Mesangial cell (primary cell): ENCODE data around the genes OR4F17, PLPP2, PALM and MED16.

DNA sequence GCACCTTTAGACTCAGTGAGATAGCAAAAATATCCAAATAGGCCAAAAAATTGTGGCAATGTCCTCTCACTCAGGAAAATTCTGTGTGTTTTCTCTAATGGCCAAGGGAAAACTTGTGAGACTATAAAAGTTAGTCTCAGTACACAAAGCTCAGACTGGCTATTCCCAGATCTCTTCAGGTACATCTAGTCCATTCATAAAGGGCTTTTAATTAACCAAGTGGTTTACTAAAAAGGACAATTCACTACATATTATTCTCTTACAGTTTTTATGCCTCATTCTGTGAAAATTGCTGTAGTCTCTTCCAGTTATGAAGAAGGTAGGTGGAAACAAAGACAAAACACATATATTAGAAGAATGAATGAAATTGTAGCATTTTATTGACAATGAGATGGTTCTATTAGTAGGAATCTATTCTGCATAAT lies at the start of gene OR4F17:
Gene OR4F17, plus strand, starts transcription at position 266 of the 425 bp plus-strand sequence.
- RAMPAGE, long total RNA, result no peak

DNA sequence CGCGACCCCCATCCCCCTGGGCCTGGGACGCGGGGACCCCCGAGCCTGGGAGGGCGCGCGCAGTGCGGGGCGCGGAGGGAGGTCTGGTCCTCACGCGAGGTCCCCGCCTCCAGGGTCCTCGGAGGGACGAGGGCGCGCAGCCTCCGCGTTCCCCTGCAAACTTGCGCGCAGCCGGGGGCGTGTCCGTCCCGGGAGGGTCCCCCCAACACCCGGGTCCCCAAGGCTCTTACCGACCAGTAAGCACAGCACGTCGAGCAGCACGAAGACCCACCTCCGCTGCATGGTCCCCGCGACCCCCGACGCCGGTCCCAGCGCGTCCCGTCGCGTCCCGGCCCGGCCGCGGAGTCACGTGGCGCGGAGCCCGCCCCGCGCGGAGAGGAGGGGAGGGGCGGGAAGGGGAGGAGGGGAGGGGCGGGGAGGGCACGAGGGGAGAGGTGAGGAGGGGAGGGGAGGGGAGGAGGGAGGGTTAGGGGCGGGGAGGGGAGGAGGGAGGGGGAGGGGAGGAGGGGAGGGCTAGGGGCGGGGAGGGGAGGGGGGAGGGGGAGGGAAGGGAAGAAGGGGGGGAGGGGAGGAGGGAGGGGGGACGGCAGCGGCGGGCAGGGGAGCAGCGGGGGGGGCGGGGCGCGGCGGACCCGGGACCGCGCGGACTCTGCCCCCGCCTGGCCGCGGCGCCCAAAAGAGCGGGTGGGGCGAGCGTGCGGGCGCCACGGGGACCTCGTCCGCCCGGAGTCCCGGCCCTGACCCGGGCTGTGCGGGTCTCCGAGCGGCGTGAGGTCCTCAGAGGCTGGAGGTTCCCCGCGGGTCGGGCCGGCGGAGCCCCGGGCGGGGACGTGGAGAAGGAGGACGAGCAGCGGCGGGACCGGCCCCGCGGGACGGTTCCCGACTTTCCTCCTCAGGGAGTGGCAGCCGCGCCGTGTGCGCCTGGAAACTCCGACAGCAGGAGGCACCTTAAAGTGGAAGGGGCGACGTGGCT lies at the start of gene PLPP2:
Gene PLPP2, minus strand, starts transcription at position 349 of the 973 bp plus-strand sequence.
- RAMPAGE, long total RNA, result no peak

DNA sequence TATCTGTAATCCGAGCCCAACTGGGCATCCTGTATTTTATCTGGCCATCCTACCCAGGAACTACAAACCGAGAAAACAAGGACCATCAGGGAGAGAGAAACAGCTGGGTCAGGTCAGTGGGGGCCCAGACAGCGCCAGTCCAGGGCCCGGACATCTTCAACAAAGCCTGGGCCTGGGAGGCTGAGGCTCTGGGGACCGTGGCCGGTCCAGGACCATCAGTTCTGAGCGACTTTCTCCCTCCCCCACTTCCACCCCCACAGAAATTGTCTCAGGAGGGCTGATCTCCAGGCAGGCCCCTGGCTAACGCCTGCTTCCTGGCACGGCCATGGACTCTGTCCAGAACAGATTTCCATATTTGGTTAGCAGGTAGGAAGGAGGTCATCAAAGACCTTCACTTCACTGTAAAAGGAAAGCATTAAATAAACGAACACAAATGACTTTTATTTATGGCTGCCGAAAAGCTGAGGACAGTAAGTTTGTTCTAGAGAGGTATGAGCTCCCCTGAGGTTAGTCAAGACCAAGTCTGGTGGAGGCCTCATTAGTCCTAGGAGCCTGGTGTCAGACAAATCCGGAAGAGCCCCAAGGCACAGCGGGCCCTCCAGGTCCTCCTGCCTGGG lies 4.4 kb upstream of the PLPP2 start:
- RAMPAGE, long total RNA, result no peak

DNA sequence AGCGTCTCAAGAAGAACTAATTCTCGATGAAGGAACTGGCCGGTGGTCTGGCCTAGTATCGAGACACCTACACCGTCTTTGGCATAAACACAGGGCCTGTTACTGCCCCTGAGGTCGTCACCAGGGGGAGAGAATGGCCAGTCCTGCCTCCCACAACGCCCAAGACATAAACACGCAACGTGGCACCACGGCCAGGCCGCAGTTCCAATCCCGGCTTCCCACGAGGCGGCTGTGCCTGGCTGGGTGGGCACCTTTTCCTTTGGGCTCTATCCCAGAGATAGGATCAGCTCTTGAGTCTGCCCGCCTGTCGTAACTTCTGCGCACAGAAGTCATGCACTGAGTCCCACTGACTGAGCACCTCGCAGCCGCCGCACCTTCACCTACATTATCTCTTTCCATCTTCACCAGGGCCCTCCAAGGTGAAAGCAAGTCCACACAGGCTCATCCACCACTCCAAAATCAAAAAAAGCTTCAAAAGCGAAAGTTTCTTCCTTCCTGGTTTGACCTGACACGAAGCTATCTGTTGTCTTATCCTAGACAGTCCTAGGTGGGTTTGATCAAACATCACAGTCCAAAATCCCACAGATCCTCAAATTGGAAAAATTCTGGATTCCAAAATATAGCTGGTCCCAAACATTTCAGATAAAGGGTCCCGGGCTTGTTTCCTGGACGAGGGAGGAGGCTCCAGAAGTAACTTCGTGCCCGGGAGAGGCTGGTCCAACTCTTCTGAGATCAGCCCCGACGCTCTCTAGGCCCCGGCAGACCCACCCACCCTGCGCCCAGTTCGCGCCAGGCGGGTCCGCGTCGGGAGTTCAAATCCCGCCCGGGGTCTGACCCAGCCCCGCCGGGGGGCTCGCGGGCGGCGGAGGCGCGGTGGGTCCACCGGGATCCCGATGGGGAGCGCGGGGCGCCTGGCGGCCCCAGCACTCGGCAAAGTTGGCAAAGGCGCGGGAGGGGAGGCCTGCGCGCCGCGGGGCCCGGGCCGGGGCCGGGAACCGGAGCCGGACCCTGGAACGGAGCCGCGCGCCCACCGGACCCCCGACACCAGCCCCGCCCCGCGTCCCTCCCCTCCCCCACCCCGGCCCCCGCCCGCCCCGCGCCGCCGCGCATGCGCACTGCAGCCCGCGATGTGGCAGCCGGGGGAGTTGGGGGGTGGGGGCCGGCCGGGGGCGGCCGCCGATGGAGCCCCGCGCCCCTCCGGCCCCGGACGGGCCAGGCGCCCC lies 759 bp downstream of the MIER2 start:
- RAMPAGE, long total RNA, result no peak

- RAMPAGE, long total RNA, result no peak
Measured at GRCh38 chr19:427747-428133, 18.8 kb upstream of the C2CD4C start.

GRCh38 chr19:488922-490031 lies 7.0 kb upstream of the MADCAM1 start:
- RAMPAGE, long total RNA, result no peak

DNA sequence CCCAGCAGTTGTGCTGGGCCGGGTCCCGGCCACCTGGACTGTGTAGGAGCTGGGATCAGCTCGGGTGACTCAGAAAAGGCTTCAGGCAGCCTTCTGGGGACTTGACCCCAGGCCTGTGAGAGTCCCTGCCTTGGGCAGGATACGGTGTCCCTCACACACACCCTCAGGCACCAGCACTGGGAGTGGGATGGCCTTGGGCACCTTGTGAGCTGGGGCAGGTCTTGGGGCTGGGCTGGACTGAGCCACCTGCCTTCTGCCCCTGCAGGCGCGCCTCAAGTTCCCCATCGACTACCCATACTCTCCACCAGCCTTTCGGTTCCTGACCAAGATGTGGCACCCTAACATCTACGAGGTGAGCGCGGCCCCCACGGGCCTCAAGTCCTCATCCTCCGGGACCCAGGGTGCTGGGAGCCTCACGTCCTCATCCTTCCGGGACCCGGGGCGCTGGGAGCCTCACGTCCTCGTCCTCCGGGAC lies 4.0 kb downstream of the CDC34 start:
- RAMPAGE, long total RNA, result no peak

- RAMPAGE, long total RNA, result no peak
Measured at GRCh38 chr19:552475-552992, 8.7 kb downstream of the GZMM start.

- RAMPAGE, long total RNA, result no peak
Measured at GRCh38 chr19:558632-559259, 13.7 kb upstream of the BSG start.

- RAMPAGE, long total RNA, result no peak
Measured at GRCh38 chr19:586560-587081, 3.1 kb upstream of the HCN2 start.

DNA sequence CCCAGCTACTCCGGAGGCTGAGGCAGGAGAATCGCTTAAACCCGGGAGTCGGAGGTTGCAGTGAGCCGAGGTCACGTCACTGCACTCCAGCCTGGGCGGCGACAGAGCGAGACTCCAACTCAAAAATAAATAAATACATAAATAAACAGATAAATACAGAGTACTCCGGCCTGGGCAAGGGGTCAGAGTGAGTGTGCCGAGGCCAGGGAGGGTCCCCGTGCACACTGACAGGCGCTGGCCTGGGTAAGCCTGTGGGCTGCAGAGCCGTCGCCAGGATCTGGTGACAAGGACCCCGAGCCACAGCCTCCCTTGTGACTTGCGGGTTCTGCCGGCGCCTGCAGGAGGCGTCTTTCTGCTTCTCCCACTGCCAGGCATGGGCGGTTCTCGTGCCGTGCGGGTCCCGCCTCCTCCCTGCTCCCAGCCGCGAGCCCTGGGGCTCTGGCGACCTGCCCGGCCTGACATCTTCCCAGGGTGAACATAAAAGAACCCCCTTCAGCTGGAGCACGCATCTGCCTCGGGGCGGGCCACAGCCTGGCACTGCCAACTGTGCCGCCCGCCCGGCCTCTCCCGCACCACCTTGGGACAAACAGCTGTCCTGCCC lies 1.6 kb upstream of the HCN2 start:
- RAMPAGE, long total RNA, result no peak

DNA sequence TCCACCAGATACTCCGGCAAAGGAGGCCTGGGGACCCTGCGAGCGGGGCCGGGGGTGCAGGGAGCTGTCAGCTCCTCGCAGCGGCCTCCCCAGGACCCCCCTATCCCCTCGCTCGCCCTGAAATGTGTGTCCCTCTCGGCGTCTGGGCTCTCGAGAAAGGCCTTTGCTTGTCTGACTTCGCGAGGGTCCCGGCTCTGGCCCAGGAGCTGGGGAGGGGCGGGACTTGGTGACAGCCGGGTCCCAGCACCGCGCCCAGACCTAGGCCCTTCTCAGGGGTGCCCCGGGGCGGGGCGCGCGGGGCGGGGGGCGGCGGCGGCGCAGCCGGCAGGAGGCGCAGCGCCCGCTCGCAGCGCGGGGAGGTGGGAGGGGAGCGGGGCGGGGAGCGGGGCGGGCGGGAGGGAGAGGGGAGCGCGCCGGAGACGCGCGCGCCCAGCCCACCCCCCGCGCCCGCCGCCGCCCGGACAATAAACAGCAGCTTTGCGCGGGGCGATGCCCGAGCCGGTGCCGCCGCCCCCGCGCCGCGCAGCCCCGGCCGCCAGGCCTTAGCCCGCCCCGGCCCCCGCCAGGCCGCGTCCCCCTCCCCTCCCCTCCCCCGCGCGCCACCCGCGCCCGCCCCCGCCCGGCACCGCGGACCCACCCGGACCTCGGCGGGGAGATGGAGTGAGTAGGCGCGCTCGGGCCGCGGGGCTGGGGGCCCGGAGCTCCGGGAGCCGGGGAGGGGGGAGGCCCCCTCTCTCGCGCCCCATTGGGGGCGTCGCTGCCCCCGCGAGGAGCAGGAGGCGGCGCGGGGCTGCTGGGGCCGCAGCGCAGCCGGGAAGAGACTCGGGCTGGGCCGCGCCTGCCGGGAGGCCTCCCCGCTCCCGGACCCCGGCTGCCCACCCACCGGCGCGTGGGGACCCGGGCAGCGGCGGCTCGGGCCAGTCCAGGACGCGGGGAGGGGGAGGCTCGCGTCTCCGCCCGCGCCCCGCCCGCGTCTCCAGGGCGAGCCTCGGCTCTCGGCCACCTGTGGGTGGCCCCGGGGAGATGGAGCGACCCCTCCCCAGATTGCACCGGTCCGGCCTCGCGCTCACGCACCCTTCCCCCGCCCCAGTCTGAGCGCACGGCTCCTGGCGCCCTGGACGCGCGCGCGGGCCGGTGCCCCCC lies at the start of gene PALM:
Gene PALM, plus strand, starts transcription at position 444 of the 1,143 bp plus-strand sequence.
- RAMPAGE, long total RNA, result no peak

GRCh38 chr19:781082-781449 lies 16.2 kb upstream of the PTBP1 start:
- RAMPAGE, long total RNA, result no peak

GRCh38 chr19:781802-783082 lies 15.0 kb upstream of the PTBP1 start:
- RAMPAGE, long total RNA, result no peak

DNA sequence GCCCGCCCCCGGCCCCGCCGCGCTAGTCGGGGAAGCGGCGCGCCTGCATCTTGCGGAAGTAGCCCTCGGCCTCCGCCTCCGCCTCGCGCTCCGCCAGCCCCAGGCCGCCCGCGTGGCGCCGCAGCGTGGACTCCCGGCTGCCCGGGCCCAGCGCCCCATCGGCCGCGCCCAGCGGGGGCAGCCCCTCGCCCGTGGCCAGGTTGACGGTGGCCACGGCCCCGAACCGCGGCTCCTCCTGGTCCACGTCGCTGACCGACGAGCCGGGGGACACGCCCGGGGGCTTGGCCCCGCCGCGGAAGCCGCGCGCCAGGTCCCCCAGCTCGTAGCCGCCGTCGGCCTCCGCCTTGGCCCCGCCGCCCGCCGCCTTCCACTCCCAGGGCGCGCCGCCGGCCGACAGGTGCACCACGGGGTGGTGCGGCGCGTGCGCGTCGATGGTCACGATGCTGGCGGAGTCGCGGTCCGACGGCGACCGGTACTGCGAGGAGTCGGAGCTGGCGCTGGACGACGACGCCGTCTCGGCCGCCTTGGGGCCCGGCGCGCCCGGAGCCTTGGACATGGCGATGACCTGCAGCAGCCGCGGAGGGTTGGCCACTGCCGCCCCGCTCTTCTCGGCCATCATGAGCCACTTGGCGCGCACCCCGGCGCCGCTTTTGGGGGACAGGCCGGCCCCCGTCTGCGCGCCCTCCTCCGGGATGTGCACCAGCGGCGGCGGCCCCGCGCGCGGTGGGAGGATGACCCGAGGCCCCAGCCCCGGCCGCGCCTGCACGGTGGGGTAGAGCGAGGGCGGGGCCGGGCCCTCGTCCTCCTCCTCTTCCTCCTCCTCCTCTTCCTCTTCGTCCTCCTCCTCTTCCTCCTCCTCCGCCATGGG lies 9.0 kb downstream of the PLPPR3 start:
- RAMPAGE, long total RNA, result no peak

DNA sequence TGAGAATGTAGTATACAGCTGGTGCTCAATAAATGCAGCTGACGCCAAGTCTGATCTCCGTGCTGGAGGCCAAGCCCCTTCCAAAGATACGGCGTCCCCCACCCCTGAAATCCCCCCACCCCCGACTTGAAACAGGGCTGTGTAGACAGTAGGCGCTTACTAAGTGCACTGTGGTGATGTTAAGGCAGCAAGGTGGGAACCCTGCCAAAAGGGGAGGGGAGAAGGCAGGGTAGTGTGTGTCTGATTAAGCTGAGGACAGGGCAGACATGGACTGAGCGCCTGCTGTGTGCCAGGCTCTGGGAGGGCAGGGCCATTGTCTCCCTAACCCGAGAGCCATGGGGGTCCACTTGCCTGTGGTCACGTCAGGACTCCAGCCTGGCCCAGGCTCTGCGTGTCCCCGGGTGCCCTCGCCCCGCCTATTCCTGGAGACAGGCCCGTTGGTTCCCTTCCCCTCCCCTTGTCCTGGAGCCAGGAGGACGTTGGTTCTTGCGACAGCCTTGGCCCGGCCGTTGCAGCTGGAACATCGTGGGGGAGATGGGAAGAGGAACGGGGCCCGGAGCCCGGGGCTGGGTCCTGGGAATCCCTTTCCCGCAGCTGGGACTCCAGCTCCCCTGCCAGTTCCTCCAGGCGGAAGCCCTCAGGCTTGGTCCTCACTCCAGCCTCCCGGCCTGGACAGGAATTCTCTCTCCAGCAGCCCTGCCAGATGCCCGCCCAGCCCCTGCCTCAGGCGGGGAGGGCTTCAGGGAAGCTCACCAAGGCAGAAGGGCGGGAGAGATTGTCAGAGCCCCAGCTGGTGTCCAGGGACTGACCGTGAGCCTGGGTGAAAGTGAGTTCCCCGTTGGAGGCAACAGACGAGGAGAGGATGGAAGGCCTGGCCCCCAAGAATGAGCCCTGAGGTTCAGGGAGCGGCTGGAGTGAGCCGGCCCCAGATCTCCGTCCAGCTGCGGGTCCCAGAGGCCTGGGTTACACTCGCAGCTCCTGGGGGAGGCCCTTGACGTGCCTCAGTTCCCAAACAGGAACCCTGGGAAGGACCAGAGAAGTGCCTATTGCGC lies 1.6 kb upstream of the ELANE start:
- RAMPAGE, long total RNA, result no peak

- RAMPAGE, long total RNA, result no peak
Measured at GRCh38 chr19:892598-893707, at the start of gene MED16. MED16 (minus strand) TSS chr19:893187.

DNA sequence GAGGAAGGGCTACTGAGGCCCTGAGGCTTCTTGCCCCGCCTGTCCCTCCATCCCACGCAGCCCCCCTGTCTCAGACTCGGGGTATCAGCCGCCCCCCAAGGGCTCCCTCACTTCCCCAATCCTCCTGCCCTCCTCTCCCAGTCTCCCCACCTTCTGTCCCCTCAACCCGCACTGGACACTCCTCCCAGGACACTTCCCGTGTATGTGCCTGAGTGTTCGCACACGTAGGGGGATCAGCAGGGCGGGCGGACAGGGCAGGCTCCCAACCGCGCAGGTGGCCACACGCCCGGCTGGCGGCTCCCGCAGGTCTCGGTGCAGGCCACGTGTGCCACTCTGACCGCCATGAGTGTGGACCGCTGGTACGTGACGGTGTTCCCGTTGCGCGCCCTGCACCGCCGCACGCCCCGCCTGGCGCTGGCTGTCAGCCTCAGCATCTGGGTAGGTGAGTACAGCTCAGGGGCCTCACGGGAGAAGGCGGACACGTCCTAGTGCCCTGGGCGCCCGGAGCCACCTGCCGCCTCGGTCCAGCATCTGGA lies 2.1 kb downstream of the KISS1R start:
- RAMPAGE, long total RNA, result no peak

GRCh38 chr19:995916-996997 lies 4.0 kb upstream of the GRIN3B start:
- RAMPAGE, long total RNA, result no peak

- RAMPAGE, long total RNA, result no peak
Measured at GRCh38 chr19:1008948-1009442, 8.8 kb downstream of the GRIN3B start.